MCF 10A (cell line): ENCODE measurements around a stretch of chr1.

GRCh38 chr1:114725477-114726071, 9.0 kb upstream of the NRAS start:
- PRO-cap, result no peak
- RRBS, result no CpG with 5 or more reads among the region's 3 CpGs

DNA sequence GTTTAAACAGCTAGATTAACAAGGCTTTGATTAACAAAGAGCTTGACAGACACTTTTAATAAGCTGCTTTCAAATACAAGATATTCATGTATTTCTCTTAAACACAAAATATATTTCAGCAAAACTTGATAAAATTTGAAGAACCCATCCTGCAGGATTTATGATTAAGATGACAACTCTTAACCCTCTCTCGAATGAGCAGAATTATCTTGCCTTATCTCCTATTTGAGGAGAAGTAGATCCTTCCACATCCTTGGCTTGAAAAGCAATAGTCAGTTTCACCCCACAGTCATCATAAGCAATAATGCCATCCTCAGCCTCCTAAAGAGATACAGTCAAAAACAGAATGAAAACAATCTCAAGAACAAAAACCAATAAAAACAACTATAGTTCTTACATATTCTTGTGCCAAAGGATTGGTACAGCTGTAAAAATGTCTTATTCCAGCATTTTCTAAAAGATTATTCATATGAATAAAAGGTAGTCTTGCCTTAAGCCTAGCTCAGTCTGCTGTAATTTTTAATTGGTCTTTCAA, 10.3 kb upstream of the NRAS start:
- PRO-cap, result no peak
- RRBS, result no CpG with 5 or more reads among the region's 1 CpG

GRCh38 chr1:115063212-115063609, 26.1 kb downstream of the TSPAN2 start:
- PRO-cap, result no peak
- RRBS, result no CpG with 5 or more reads among the region's 5 CpGs

GRCh38 chr1:115086196-115086659, 3.1 kb downstream of the TSPAN2 start:
- PRO-cap, result no peak
- RRBS, result no CpG with 5 or more reads among the region's 8 CpGs

- PRO-cap, result no peak
- RRBS, result no CpG with 5 or more reads among the region's 1 CpG
These were observed 4.0 kb upstream of the NGF start for GRCh38 chr1:115342086-115342341.

- PRO-cap, result unidirectional peak, minus-strand start at chr1:115432229
- RRBS, result no CpG with 5 or more reads among the region's 9 CpGs
These were observed 94.0 kb upstream of the NGF start for GRCh38 chr1:115431981-115432561.

GRCh38 chr1:115829316-115829600, 11.7 kb downstream of the NHLH2 start:
- PRO-cap, result no peak
- RRBS, result no CpG with 5 or more reads among the region's 6 CpGs

DNA sequence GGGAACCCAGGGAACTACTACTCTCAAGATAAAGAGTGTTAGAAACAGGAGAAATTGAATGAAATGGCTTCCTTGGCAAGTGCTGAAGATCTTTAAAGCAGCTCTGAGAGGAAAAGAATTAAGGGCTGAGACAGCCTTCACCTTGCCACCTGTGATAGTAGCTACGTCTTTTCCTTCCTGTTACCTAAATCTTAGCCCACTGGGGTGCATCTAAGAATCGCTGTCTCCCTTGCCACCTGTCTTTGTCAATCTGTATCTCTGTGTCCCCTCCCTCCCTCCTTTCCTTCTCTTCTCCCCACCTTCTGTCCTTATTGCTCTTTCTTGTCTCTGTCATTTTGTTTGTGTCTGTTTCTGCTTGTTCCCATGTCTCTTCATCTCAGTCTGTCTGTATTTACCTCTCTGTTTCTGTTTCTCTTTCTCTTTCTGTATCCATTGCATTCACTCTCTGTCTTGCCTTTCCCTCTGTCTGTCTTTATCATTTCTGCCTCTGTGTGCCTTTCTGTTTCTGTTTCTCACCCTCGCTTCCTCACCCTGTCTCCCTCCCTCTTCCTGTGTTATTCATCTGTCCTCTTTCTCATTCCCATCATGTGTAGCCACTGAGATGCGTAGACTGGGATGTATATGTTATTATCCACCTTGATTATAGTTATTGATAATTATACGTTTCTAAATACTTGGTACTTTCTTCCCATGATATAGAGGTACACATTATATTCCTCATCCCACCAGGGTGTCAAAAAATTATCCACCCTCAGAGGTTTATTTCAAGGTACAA, 30.3 kb downstream of the SLC22A15 start:
- PRO-cap, result no peak
- RRBS, result no CpG with 5 or more reads among the region's 5 CpGs

- PRO-cap, result no peak
- RRBS, result no CpG with 5 or more reads among the region's 7 CpGs
These were observed 766 bp upstream of the MAB21L3 start for GRCh38 chr1:116110400-116110865.

DNA sequence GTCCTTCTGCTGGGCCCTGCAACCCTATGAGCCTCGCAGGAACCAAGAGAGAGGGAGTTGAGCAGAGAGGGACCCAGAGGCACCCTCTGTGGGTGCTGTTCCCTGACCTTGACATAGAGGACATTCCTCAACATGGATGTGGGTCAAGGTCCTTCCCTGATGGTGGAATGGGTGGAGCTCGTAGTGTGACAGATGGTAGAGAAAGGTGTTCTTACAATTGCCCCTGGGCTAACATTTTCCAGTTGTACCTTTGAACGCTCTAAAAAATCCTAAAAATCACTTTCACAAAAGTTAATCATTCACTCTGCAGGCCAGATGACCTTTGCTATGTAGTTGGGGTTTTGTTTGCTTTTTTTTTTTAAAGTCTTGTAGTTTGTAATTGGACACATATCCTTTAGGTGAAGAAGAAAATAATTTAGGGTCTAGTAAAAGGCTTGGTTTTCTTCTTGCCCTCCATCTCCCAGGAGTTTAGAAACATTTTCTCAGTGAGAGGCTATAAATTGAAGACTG, 41.9 kb downstream of the MAB21L3 start:
- PRO-cap, result no peak
- RRBS, result no CpG with 5 or more reads among the region's 3 CpGs

DNA sequence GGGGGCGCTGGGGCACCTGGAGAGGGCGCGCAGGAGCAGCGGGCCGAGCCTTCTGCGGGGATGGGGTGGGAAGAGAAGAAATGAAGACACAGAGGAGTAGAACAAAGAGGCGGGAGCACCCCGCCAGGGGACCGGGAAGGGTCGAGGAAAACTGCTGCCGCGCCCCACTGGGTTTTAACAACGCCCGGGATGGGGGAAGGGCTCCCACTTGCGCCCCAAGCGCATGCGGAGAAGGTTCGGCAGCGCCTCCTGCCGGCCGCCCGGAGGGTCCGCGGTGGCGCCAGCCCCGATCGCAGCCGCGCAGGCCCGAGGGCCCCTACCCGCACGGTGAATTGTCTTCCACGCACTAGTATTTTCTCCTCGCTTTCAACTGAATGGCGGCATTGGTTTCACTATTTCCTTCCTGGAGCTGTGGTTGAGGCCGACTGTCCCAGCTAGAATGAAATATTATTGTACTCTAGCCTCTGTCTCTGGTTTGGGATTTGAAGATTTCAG, 57.1 kb downstream of the MAB21L3 start:
- PRO-cap, result bidirectional peak, plus-strand start at position 295 of the sequence, minus-strand start at position 182 of the sequence
- RRBS, result 15% methylated on average over 12 of the region's 36 CpGs

DNA sequence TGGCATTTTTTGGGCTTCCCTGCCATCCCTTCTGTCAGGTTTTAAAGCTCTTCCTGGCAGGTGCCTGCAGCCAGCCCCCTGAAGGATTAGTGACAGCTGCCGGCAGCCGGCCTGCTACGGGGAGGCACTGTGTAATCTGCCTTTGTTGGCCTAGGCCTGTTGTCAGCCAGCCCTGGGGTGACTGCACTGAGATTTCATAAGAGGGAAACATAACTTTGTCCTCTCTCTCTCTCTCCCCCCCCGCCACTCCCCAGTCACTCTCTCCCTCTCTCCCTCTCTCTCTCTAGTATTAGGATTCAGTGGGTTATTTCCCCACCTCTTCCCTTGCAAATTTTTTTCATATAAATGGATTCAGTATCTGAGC, 99.6 kb upstream of the ATP1A1 start:
- PRO-cap, result no peak
- RRBS, result no CpG with 5 or more reads among the region's 4 CpGs

GRCh38 chr1:116312161-116312899, 60.7 kb upstream of the ATP1A1 start:
- PRO-cap, result no peak
- RRBS, result no CpG with 5 or more reads among the region's 8 CpGs

GRCh38 chr1:116383857-116384309, 10.8 kb downstream of the ATP1A1 start:
- PRO-cap, result no peak
- RRBS, result no CpG with 5 or more reads among the region's 2 CpGs

GRCh38 chr1:116384543-116384904, 11.5 kb downstream of the ATP1A1 start:
- PRO-cap, result no peak
- RRBS, result no CpG with 5 or more reads among the region's 5 CpGs

DNA sequence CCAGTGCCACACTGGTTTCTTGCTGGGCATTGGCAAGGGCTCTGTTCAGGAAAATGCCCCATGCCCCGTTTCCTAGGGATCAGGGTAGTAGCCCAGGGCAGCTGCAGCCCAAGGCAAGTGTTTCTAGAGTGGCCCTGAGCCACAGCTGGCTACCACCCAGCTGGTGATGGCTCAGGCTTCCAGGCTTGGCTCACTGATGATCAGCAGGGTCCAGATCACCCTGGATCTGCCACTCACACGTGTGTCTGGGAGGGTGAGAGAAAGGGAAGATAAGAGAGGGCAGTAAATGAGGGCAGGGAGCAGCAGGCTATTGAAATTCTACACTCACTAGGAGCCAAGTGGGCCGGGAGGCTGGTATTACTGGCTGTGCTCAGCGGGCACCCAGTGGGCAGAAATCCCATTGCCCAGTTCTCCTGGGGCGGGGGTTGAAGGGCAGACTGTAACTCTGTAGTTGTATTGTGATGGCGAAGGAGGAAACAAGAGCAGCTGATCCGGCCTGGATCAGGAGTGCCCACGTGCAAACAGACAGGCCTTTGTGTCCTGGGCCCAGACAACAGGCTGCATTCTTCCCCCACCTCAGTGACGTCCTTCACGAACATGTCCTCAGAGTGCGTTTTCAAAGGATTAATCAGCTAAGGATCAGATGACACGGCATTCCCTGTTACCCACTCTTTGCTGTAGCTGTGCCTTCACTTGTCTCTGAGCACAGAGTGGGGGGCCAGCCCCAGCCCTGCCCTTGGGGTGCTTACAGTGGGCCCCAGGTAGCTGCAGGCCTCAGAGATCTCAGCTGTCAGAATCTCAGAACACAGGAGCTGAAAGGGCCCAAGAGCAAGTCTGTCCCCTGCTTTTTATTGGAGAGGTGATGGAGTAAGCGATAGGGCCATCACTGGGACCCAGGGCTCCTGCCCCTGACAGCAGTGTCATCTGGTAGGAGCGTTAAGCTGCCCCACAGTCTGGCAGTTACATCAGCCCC, 60.4 kb downstream of the ATP1A1 start:
- PRO-cap, result no peak
- RRBS, result no CpG with 5 or more reads among the region's 14 CpGs

DNA sequence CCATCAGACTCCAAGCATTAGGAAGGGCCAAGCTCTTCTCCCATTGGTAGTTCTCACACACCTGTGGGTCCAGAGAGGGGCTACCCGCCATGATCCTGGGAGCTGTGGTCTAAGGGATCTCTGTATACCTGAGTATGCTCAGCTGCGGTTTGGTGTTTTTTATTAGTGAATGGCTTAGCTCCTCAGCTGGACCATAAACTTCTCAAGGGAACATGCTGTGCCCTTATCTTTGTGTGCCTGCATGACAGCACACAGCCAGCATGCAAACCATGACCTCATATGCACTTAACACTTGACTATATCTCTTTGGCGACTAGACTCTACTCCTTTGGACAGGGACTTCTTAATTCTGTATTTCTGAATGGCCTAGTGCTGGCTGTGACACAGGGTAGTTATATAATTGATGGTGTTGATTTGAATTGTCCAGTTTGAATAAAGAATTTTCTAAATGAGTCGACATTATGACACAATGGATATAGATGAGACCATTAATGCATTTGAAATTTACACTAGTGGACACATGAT, 94.4 kb downstream of the CD58 start:
- PRO-cap, result no peak
- RRBS, result no CpG with 5 or more reads among the region's 4 CpGs

GRCh38 chr1:116492361-116492785, 78.5 kb downstream of the CD58 start:
- PRO-cap, result no peak
- RRBS, result no CpG with 5 or more reads among the region's 3 CpGs

- PRO-cap, result no peak
- RRBS, result no CpG with 5 or more reads among the region's 32 CpGs
These were observed 77.4 kb downstream of the CD58 start for GRCh38 chr1:116493078-116494089.

DNA sequence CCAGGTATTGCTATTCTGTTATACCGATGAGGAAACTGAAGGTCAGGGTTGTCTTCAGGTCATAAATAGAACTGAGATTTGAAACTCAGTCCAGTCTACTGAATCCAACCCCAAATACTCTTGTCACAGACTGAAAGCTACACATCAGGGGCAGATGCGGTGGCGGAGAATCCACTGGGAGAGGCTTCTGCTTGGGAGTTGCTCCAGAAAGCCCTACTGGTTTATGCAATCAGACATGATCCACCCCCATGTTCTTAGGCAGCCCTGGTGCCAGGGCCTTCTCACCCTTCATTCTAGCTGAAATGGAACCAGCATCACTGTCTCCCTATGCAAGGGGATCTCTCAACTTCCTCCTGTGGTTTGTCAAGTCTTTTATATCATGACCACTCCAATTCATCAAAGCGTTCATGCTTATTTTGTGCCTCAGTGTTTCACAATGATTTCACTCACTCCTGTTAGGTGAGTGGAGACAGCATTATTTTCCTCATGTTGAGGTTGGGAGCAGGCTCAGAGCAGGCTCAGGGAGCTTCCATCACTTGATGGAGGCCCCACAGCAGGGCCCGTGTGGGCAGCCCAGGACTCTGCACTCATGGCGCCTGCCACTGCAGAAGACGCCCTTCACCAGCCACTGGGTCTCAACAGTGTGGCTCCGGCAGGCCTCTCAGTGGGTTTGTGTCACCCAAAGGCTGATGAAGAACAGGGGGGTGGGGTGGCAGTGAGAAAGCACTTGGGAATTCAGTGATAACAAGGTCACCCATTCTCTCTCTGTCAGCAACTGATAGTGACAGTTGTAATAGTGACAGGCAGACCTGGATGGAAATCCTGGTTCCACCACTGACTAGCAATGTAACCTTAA, 67.2 kb downstream of the CD58 start:
- PRO-cap, result no peak
- RRBS, result no CpG with 5 or more reads among the region's 8 CpGs